Gallbladder (tissue), 1 donor: ENCODE measurements around a stretch of chr1.

- PRO-cap, result no peak
Measured at GRCh38 chr1:153770463-153771139, 4.6 kb upstream of the SLC27A3 start.

- PRO-cap, result no peak
Measured at GRCh38 chr1:153807807-153808318, 32.7 kb downstream of the SLC27A3 start.

DNA sequence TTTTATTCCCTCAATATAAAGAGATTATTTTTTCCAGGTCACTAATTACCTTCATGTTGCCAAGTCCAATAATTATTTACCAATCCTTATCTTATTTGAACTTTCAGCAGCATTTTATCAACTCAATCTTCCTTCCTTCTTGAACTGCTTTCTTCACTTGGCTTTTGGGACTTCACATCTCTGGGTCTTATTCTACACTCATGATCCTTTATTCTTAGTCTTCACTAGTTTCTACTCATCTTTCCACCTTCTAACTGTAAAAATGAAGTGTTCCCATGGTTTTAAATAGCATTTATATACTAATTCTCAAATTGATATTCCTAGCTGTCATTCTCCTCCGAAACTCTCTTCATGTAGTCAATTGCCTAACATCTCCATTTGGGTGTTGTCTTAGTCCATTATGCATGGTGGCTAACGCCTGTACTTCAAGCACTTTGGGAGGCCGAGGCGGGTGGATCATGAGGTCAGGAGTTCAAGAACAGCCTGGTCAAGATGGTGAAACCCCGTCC is 73.1 kb downstream of the SLC27A3 start:
- PRO-cap, result no peak

- PRO-cap, result no peak
Measured at GRCh38 chr1:153881779-153882144, 41.0 kb downstream of the GATAD2B start.

GRCh38 chr1:153932222-153933037 is 9.7 kb upstream of the GATAD2B start:
- PRO-cap, result no peak

- PRO-cap, result no peak
Measured at GRCh38 chr1:153933117-153933429, 10.3 kb upstream of the GATAD2B start.

GRCh38 chr1:153941148-153941641 is 5.3 kb downstream of the DENND4B start:
- PRO-cap, result no peak

- PRO-cap, result no peak
Measured at GRCh38 chr1:153991408-153992260, 1.1 kb downstream of the RPS27 start.

- PRO-cap, result no peak
Measured at GRCh38 chr1:154158336-154158795, 33.5 kb downstream of the TPM3 start.

GRCh38 chr1:154172140-154172754 is 19.7 kb downstream of the TPM3 start:
- PRO-cap, result no peak

DNA sequence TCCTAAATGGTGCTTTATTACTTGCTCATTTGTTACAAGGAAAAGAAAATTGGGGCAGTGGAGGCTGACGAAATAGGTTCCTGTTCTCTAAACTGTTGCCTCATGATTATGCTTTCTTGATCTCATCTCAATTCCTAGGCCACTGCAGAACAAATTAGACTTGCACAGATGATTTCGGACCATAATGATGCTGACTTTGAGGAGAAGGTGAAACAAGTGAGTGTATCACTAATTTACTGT is 6.3 kb downstream of the UBAP2L start:
- PRO-cap, result no peak

GRCh38 chr1:154260774-154261132 is 11.7 kb upstream of the HAX1 start:
- PRO-cap, result no peak

DNA sequence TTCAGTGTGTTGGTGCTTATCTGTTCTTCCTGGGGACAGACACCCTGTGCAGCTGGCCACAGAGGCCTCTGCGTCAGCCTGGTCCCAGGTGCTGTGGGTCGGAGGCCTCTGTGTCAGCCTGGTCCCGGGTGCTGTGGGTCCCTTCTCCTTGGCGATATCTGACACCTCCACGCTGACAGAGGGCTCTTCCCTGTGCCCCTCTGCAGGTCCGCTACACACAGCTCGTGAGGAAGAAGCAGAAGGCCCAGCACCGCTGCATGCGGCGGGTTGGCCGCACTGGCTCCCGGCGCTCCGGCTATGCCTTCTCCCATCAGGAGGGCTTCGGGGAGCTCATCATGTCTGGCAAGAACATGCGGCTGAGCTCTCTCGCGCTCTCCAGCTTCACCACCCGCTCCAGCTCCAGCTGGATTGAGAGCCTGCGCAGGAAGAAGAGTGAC is 23.3 kb downstream of the ATP8B2 start:
- PRO-cap, result no peak

DNA sequence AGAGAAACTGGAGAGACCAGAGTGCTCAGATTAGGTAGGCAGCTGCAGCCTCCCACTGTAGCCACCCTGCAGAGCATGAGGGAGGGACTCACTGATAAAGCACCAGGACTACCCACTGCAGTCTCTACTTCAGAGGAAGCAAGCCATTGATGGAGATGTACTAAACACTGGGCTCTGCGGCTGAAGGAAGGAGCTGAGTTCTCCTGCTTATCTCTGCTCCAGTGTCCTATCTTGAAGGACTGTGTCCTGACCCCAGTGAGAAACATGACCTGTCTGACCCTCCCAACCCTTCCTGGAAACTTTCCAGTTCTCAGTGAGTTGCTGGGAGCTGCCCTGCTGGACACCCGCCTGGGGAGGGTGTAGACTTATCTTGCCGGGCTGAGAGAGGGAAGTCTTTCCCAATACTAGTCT is 29.2 kb downstream of the ATP8B2 start:
- PRO-cap, result no peak

- PRO-cap, result bidirectional peak, plus-strand start at chr1:154405784, minus-strand start at chr1:154405694; unidirectional peak, minus-strand start at chr1:154405841; bidirectional peak, plus-strand start at chr1:154406291, minus-strand start at chr1:154406008; bidirectional peak, plus-strand start at chr1:154406680, minus-strand start at chr1:154406454
Measured at GRCh38 chr1:154405751-154406837, 951 bp downstream of the IL6R start.

- PRO-cap, result unidirectional peak, minus-strand start at chr1:154423672
Measured at GRCh38 chr1:154423272-154424116, 18.4 kb downstream of the IL6R start.

DNA sequence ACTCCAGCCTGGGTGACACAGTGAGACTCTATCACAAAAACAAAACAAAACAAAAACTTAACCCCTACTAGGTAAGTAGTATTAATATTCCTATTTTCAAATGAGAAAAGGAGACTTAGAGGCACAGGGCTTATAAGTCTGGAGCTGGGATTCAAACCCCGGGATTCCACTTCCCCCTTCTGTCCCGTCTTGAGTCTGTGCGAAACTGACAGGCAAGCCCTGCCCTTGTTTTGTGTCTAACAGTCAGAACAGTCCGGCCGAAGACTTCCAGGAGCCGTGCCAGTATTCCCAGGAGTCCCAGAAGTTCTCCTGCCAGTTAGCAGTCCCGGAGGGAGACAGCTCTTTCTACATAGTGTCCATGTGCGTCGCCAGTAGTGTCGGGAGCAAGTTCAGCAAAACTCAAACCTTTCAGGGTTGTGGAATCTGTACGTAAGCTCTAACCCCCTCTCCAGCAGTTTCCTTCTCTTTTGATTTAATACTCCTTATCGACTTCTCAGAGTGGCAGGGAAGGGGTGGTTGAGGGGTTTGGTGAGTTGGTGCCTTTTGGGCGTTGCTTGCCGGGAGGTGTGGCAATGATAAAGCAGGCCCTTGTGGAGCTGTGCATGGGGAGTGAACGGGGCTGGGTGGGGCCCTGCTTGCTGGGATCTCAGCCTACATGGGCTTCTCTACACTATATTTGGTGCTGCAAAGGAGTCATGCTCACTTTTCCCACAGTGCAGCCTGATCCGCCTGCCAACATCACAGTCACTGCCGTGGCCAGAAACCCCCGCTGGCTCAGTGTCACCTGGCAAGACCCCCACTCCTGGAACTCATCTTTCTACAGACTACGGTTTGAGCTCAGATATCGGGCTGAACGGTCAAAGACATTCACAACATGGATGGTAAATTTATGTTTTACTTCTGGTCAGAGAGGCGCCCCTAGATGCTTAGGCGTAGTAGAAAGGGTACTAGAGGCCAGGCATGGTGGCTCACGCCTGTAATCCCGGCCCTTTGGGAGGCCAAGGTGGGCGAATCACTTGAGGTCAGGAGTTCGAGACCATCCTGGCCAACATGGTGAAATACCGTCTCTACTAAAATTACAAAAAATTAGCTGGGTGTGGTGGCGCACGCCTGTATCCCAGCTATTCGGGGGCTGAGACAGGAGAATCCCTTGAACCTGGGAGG is 29.5 kb downstream of the IL6R start:
- PRO-cap, result no peak

DNA sequence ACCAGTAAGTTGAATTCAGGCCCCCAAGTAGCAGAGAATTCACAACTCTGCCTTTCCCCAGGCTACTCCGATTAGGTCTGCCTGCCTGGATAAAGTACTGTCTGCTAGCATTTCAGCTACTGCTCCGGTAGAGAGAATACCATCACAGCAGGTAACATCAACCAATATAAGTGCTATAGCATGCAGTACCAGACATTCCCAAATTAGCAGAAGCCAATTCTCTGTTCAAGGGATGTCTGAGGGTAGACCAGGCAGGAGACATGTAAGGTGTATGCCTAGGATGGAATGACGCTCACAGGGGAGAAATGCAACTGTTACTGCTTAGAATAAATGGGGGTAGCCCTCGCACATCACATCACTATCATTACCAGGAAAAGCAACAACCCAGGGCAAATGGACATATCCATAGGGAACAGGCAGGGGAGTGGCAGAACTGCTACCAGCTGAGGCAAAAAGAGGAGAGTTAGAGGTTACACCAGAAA is 1.2 kb downstream of the UBE2Q1 start:
- PRO-cap, result no peak

- PRO-cap, result no peak
Measured at GRCh38 chr1:154577715-154578826, 10.5 kb downstream of the CHRNB2 start.

- PRO-cap, result no peak
Measured at GRCh38 chr1:154671144-154671875, 63.3 kb upstream of the ADAR start.